Measurements from ENCODE around the genes EBF1 and ADRA1B.

GRCh38 chr5:158515015-158515214 lies 584.8 kb downstream of the EBF1 start:
- PRO-cap: no peak
- RAMPAGE, long total RNA, 2 experiments: no peak in any of the 2 experiments

DNA sequence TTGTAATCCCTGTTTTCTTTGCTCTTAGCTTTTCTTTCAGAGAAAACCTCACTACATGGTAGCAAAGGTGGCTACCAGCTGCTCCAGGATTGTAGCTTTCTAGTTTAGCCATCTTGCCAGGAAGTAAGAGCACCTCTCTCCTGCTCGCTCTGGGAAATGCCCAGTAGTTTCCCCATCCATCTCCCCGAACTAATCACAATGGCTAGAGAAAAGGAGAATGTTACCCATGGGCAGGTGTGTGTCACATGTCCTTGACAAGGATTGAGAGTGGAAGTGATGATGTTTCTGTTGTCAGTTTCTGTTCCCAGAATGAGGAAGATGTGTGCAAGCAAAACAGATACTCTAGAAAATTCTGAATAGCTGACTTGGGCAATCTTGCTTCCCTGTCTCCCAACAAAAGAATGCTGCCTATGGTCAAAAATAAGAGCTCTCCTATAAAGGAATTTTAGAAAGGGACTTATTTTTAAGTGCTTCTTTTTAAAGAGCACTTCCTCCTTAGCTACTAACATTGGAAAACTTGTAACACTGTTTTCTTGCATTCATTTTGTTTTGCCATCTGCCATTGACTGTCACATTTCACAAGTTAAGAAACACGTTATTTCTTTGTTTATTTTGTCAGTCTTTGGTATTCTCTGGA lies 429.5 kb downstream of the EBF1 start:
- PRO-cap: no peak
- RAMPAGE, long total RNA, 2 experiments: no peak in any of the 2 experiments

- PRO-cap: no peak
- RAMPAGE, long total RNA, 2 experiments: no peak in any of the 2 experiments
Measured at GRCh38 chr5:158676993-158677580, 422.6 kb downstream of the EBF1 start.

DNA sequence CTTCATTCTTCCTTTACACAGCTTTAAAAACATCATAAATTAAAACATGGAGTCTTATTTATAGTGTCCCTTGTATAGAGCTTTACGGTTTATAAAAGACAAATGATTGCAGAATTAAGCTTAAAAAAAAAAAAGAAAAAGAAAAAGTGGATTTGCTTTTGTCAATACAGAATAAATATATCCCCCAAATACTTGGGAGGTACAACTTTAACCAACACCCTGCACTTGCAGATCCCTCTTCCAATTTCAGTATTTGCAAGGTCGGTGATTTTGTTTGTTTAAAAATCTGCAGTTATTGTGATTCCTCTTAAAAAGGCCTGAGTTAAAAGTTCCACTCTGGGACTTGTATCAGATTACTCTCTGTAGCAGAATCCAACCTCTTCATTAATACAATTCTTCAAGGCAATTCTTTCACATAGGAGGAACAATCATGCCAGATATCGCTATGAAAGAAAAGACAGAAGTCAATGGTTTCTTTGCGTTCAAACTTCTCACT lies 401.0 kb downstream of the EBF1 start:
- PRO-cap: no peak
- RAMPAGE, long total RNA, 2 experiments: no peak in any of the 2 experiments

- PRO-cap: no peak
- RAMPAGE, long total RNA, 2 experiments: no peak in any of the 2 experiments
Measured at GRCh38 chr5:159062108-159062679, 37.5 kb downstream of the EBF1 start.

DNA sequence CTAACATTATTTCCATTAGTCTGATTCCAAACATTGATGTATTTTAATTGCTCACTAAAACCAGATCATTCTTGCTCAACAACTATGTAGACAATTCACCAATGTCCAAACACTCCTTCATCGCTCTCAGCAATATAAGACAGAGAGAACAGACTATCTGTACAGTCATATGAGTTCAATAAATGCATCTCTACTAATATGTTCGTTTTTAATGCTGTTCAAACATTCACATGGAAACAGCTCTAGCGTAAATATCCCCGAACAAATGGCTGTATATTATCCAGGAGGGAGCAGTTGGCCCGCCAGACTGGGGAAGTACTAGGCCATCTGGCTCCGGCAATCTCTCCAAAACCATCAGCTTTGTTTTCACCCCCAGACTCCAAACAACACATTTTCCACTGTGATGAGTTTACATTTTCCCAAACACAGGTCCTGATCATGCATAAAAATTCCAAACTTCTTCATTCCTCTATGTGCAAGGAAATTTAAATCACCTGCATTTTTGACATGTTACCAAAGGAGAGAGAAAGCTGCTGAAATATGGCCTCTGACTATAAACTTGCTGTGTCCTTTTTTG lies 8.7 kb downstream of the EBF1 start:
- PRO-cap: no peak
- RAMPAGE, long total RNA, 2 experiments: no peak in any of the 2 experiments

- PRO-cap: unidirectional peak, minus-strand start at chr5:159099313; unidirectional peak, minus-strand start at chr5:159099465
- RAMPAGE, long total RNA, 2 experiments: start-site peak on the minus strand in 2 of 2 experiments, at chr5:159099445-159099472 at its widest, 28 to 62 reads per replicate
Measured at GRCh38 chr5:159098798-159099944, at the start of gene EBF1. TSS of gene EBF1 (minus strand) at chr5:159099916.

GRCh38 chr5:159459834-159460762 lies 129.8 kb upstream of the IL12B start:
- PRO-cap: no peak
- RAMPAGE, long total RNA, 2 experiments: no peak in any of the 2 experiments

DNA sequence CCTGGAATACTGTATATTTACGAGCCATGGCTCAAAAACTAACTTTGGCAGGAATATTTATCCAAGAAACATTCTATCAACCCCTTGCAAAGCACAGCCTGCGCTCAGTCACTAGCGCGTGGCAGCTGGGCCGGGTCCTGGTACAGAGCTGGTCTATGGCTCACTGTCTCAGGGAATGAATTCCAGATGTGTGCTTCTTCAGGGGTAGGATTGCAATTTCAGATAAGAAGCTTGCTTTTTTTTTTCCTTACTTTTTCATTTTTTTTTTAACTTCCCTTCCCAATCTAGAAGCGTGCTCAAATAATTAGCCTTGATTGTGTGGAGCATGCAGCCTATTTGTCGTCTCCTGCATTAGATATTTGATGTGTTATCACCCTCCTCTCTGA lies 128.9 kb upstream of the ADRA1B start:
- PRO-cap: unidirectional peak, plus-strand start at position 107 of the sequence
- RAMPAGE, long total RNA, 2 experiments: no peak in any of the 2 experiments

- PRO-cap: bidirectional peak, plus-strand start at chr5:159820312, minus-strand start at chr5:159820143
- RAMPAGE, long total RNA, 2 experiments: no peak in any of the 2 experiments
Measured at GRCh38 chr5:159819988-159820595, 96.2 kb upstream of the ADRA1B start.

DNA sequence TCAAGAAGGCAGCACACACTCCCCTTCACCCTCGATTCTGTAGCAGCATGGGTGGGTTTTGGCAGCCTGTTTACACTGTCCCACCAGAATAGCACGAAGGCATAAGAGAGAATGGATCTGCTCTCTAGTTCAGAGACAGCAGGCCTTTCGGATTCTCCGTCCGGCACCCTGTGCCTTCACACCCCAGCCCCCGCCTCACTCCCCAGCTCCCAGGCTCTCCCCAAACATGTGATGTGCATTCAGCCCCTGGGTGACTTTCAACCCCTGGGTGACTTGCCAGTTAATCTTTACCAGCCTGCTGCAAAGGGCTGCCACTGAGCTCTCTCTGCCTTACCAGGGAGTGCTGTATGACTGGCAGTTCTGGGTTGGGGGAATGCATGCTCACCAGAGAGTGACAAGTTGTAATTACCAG lies 5.0 kb upstream of the ADRA1B start:
- PRO-cap: no peak
- RAMPAGE, long total RNA, 2 experiments: no peak in any of the 2 experiments

DNA sequence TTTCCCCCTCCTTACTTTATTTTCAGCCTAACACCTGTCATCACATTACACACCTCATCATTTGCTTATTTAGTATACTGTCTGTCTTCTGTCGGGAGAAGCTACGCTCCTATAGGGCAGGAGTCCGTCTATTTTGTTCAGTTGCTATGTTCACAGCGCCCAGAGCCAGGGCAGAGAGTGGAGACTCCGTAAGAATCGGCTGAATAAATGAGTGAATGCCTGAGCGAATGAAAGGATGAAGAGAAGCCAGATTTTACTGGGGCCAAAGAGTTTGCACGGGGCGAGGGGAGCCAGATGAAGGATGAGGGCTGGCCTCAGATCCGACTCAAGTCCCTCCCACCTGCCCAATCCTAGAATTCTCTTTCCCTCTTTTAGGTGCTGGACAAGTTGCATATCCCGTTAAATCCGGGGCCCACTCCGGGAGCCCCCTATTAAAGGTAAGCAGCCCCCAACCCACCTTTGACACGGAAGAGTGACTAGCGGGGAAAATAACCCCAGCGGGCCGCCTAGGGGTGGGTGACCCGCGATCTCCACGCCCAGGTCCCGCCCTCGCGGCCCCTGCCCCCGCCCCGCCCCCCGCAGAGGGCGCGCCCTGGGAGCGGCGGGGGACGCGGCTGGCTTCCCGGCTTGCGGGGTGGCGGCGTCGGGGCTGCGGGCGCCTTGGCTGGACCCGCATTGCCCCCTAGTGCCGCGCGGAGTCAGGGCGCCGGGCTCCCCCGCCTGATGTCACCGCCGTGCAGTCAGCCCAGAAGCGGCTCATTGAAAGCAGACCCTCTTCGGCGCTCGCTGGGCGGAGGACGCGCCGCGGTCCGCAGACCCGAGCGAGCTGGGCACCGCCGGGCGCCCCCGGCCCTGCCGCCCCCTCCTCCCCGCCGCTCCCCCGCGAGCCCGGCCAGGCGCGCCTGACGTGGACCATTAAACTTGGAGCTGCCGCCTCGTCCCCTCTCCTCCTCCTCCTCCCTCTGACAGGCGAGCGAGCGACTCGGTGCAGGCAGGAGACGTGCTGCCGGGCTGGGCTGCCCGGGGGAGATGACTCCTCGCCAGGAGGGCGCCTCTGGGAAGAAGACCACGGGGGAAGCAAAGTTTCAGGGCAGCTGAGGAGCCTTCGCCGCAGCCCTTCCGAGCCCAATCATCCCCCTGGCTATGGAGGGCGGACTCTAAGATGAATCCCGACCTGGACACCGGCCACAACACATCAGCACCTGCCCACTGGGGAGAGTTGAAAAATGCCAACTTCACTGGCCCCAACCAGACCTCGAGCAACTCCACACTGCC lies at the start of gene ADRA1B:
Gene ADRA1B, plus strand, starts transcription at position 739 of the 1,275 bp plus-strand sequence.
- PRO-cap: unidirectional peak, plus-strand start at position 162 of the sequence; bidirectional peak, plus-strand start at position 265 of the sequence, minus-strand start at position 209 of the sequence; bidirectional peak, plus-strand start at position 768 of the sequence, minus-strand start at position 461 of the sequence
- RAMPAGE, long total RNA, 2 experiments: no peak in any of the 2 experiments

DNA sequence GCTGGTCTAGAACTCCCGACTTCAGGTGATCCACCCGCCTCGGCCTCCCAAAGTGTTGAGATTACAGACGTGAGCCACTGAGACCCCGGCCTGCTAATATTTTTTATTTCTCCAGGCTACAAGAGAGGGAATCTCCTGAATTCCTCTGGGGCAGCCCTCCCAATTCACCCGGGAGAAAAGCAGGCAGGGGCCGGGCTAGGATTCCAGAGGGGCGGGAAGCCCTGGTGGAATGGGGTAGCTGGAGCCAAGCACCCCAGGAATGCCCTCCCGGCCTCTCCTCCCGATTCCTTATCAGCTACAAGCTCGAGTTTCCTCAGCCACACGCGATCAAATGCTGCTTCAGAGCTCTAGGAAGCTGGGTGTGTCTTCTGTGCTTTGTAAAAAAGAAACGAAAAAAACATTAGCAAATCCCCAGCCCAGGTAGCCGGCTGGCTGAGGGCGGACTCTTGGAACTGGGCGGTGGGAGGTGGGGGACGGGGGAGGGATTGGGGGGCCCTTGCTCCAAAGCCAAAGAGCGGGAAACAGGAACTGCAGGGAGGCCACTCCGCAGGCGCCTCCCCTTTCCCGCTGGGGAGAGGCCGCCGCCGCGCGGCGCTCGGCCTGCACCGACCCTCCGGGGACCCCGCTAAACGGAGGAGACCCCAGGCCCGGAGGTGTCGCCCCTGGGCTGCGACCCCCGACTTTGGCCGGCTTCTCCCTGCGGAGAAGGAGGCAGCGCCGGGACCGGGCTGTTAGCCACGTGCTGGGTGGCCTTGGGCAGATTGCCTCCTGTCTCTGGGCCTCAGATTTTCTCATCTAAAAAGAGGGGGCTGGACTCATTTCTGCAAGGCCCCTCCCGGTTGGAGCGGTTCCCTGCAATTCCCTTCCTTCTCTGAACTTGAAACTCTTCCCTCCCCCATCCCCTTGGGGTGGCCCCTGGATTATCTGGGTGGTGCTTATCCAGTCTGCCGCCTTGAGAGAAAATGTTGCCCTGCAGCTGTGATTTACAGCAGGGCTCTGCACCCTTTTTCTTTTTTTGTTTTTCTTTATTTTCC lies 41.0 kb upstream of the FABP6 start:
- PRO-cap: unidirectional peak, plus-strand start at position 319 of the sequence
- RAMPAGE, long total RNA, 2 experiments: no peak in any of the 2 experiments

DNA sequence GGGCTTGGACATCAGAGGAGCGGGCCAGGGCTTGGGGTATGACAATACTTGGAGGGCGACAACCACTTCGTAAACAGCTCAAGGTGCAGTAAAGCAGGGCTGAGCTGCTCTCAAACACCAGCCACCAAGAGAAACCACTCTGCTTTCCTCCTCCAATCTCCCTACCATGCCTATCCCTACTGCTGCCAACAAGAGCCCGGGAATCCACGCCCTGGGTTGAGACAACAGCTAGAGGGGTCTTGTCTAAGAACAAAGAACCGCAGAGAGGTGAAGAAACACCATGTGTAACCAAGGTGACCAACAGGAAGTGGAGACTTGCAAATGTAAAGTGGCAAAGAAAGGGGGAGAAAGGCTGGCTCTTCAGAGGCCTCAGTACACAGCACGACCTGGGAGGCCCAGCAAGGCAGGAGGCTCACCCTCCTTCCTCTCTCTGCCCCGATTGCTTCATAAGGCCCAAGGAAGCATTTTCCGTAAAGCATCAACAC lies 18.5 kb downstream of the CCNJL start:
- PRO-cap: no peak
- RAMPAGE, long total RNA, 2 experiments: no peak in any of the 2 experiments

GRCh38 chr5:160507136-160507517 lies 85.5 kb downstream of the PTTG1 start:
- PRO-cap: no peak
- RAMPAGE, long total RNA, 2 experiments: no peak in any of the 2 experiments

DNA sequence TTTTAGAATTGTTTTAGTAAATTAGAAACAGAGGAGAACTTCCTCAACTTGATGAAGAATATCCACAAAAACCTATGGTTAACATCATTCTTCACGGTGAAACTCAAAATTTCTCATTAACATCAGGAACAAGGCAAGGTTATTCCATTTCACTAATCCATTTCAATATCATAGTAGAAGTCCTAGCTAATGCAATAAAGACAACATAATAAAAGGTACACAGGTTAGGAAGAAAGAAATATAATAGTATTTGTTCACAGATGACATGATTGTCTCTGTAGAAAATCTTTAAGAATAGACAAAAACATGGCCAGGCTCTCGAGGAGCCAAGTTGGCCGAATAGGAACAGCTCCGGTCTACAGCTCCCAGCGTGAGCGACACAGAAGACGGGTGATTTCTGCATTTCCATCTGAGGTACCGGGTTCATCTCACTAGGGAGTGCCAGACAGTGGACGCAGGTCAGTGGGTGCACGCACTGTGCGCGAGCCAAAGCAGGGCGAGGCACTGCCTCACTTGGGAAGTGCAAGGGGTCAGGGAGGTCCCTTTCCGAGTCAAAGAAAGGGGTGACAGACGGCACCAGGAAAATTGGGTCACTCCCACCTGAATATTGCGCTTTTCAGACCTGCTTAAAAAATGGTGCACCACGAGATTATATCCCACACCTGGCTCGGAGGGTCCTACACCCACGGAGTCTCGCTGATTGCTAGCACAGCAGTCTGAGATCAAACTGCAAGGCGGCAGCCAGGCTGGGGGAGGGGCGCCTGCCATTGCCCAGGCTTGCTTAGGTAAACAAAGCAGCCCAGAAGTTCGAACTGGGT lies 21.4 kb upstream of the ATP10B start:
- PRO-cap: no peak
- RAMPAGE, long total RNA, 2 experiments: no peak in any of the 2 experiments

DNA sequence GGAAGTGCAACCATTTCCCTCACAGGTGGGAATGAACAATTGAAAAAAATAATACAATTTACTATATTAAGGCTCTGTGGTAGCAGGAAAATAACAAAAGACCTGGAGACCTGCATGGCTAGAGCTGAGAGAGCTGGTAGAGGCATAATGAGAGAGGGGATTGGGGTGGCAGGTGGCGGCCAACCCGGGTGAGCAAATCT lies 86.7 kb upstream of the ATP10B start:
- PRO-cap: no peak
- RAMPAGE, long total RNA, 2 experiments: no peak in any of the 2 experiments

DNA sequence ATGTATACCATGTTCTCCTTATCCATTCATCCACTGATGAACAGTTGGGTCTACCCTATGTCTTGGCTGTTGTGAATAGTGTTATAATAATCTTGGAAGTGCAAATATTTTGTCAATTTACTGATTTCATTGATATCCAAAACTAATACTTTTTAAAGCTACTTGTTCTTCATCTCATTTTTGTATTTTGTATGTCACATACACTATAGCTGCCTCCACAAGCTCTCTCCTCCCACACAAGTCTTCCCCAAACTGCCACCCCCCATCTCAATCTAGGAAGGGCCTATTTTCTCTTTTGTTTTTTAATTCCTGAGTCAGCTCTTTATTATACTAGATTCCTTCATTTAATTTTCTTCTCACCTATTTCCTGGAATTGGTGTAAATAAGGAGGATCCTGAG lies 277.5 kb downstream of the GABRB2 start:
- PRO-cap: no peak
- RAMPAGE, long total RNA, 2 experiments: no peak in any of the 2 experiments

- PRO-cap: no peak
- RAMPAGE, long total RNA, 2 experiments: no peak in any of the 2 experiments
Measured at GRCh38 chr5:163433164-163433763, 4.1 kb upstream of the CCNG1 start.

DNA sequence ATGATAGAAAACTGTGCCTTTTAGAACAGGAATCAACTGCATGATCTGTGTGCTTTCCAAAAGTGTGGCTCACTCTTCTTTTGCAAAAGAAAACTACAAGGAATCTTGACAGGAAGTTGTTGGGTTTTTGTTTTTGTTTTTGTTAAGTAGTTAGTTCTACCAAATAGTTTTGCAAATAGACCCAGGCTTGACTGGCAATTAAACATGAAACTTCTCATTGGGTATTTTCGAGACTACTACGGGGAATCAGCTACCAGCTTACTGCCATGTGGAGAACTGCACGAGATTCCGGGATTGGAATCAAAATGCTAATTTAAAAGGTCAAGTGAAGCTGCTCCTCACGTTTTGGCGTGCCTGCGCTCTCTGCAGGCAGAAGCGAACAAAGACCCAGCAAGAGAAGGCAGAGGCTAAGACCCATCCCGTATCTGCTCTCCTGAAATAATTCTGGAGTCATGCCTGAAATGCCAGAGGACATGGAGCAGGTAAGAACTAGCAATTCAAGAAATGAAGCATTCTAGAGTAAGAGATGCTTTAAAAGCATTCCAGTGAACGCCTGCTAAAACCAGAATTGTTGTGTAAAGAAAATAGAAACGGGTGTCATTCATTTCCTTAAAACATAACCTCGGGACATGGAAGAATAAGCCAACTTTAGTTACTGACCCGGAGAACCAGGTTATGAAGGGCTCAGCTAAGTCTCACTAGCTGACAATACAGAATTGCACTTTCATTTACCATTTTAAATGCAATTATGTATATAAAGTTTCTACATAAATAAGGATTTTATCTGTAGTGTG lies 2.3 kb upstream of the MAT2B start:
- PRO-cap: bidirectional peak, plus-strand start at position 311 of the sequence, minus-strand start at position 277 of the sequence; bidirectional peak, plus-strand start at position 372 of the sequence, minus-strand start at position 381 of the sequence
- RAMPAGE, long total RNA, 2 experiments: start-site peak on the plus strand in 1 of 2 experiments, centred at position 381 of the sequence, 170 reads per replicate

All from right atrium auricular region (tissue), 2 donors.